BJ (cell line): Measurements from ENCODE around the genes CAPZB, MICOS10 and DDOST.

DNA sequence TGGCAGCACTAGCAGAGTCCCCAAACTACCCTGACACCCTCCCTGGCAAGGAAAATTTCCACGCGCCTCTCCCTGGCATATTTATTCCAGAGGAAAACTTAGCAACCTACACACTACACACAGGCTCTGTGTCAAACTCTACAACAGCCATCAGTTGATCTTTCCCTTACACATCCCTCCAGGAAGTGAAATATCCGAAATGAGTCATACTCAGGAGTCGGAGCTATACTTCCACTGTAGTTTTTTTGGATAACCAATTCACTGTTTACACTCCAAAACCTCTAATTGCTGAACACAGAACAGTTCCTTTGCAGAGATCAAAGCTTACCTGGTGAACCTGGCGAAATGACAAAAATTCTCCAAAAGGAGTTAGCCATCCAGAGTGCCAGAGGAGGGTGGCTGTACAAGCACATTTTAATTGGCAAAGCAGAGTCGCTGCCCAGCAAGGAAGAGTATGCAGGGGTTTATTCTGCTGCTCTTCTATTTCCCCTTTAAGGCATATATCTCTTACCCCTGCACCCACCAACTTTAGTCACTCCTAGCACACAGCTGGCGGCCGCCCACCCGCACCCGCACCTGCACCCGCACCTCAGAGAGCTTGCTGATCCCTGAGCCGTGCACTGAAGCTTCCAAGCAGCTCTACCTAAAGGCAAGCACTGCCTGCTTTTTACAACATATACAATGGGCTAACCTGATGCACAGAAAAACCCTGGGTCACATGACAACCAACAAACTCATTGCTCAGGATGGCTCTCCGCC, 55.0 kb downstream of the CAPZB start:
- CAGE, long polyA plus RNA, result no peak
- RRBS, result no CpG with 5 or more reads among the region's 13 CpGs

- CAGE, long polyA plus RNA, result no peak
- RRBS, result no CpG with 5 or more reads among the region's 12 CpGs
These were observed 52.0 kb downstream of the CAPZB start for GRCh38 chr1:19433083-19433972.

DNA sequence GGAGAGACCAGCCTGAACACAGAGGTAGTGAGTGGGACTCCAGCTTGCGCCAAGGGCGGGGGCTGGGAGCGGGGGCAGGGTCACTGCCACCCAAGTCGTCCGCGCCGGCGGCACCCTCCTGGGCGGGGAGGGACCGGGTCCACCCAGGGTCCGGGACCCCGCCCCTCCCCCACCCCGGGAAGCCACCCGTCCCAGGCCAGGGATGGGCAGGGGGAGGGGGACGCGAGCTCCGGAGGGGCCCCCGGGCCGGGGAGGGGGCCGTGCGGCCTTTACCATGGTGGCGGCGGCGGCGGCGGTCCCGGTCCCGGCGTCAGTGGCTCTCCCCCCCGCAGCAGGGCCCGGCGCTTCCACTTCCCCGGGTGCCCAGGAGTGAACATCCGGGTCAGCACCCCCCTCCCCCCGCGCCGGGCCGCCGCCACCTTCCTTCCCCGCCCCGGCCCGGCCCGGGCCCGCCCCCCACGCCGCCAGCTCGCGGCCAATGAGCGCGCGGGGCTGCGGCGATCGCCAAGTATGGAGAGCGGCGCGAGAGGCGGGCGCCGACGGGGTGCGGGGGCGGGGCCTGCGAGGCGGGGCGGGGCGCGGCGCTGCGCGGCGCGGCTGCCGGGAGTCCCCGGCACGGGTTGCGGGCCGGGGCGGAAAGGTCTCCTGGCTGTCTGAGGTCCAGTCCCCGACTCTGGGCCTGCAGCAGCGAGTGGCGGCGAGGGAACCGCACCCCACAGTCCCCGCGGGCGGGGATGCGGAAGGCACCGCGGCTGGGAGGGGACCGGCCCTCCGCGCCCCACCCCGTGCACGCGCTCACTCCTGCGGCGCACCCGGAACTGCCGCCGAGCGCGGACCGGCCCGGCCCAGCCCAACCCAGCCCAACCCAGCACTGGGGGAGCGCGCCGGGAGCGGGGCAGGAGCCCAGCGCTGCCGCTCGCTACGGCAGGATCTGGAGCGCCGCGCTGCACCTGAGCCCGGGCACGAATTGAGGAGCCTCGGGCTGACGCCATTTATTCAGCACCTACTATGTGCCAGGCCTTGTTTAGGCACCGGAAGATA, at the start of gene CAPZB:
CAPZB (minus strand) TSS at position 377 of the 1,041 bp plus-strand sequence.
- CAGE, long polyA plus RNA, result start-site peak on the minus strand centred at position 340 of the sequence, 71 bp wide, 1,333 and 929 reads in 2 replicates
- RRBS, result 1% methylated on average over 39 of the region's 121 CpGs

DNA sequence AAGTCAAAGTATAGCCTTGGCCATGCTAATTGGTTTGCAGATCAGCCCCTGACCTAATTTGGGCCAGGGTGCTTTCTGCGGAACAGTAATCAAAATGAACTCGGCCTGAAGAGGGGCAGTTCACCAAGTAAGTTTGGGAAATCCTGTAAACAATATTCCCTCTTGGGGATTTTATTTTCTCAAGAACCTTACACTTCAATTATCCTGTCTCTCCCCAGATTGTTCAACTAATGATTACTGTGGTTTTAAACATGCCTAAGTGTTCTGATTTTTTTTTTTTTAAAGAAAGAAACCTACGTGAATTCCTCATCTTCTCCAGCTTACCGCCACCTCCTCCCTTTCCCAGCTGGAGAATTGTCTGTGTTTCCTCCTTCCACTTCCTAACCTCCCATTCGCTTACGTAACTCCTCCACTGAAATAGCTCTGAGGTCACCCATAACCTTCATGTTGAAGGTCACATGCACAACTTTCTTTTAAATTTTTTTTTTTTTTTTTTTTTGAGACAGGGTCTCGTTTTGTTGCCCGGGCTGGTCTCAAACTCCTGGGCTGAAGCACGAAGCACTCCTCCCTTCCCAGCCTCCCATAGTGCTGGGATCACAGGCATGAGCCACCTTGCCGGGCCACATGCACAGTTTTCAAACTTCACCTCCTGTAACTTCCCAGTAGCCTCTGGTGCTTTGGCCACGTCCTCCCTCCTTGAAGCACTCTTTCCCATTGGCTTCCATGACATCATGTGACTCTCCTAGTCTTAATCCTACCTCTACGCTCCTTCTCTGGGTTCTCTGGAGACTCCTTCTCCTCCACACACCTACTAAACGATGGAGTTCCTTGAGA, 9.7 kb upstream of the CAPZB start:
- CAGE, long polyA plus RNA, result no peak
- RRBS, result 100% methylated on average over 2 of the region's 13 CpGs

DNA sequence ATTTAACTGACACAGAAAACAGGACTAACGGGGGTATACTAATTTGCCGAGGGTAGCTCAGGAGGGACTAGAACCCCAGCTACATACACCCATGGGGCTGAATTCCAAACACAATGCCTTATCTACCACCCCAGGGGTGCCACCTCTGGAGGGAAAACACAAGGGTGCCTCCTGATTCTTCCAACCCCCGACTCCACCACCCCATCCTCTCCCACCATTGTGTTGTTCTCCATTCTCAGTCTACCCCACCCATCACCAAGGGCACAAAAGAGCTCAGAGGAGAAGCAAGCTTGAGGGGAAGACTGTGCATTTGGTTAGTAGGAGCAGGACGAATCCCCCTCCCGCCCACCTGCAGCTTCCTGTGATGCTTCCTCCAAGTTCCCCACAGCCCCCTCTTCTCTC, 22.0 kb upstream of the CAPZB start:
- CAGE, long polyA plus RNA, result no peak
- RRBS, result no CpG with 5 or more reads among the region's 5 CpGs

GRCh38 chr1:19596123-19597196, at the start of gene MICOS10:
MICOS10 (plus strand) TSS chr1:19596979.
- CAGE, long polyA plus RNA, result start-site peak on the plus strand at chr1:19596989-19597041, 839 and 246 reads in 2 replicates
- RRBS, result 1% methylated on average over 14 of the region's 45 CpGs

GRCh38 chr1:19658837-19659307, 5.8 kb upstream of the HTR6 start:
- CAGE, long polyA plus RNA, result no peak
- RRBS, result no CpG with 5 or more reads among the region's 9 CpGs

DNA sequence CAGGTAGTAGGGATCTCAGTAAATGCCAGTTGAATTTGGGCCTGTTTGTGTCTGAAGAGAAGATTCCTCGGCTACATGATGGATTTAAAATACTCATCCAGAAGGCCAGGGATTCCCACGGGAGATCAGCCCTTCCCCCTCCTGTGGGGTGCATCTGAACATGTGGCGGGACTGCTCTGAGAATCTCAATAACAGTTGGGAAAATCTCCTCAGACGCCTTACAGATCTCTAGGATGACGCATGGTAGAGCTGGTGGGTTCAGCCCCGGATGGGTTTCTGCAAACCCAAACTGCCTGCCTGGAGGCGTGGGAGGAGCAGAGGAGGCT, 62.1 kb downstream of the HTR6 start:
- CAGE, long polyA plus RNA, result no peak
- RRBS, result no CpG with 5 or more reads among the region's 7 CpGs

DNA sequence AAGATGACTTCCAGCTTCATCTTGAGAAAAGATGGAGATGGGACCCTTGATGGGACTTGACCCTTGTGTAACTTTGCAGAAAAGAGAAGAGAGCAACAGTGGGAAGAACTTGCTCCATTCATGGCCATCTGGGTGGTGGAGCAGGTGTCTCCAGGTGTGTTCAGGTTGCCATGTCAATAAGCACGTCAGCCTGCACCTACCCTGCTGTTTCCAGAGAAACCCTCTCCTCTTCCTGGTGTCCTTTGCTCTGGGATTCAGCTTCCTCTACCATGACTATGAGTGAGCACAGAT, 21.8 kb upstream of the OTUD3 start:
- CAGE, long polyA plus RNA, result no peak
- RRBS, result no CpG with 5 or more reads among the region's 1 CpG

DNA sequence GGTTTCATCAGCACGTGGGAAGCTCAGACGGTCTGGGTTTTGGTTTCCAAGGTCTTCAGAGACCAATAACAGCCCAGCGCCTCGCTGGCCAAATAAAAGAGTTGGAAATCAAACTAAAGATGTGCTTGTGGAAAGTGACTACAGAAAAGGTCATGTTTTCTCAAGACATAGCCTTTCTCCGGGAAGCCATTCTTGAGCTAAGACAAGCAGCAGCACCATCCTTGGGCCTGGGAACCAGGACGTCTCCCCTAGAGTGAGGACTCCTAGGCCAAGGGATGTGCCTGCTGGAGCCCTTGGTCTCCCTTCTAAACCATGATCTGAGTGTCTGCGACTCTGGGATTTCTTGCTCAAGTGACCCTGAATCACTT, 11.3 kb downstream of the PLA2G2A start:
- CAGE, long polyA plus RNA, result no peak
- RRBS, result no CpG with 5 or more reads among the region's 7 CpGs

GRCh38 chr1:19980260-19980840, 932 bp upstream of the PLA2G2A start:
- CAGE, long polyA plus RNA, result no peak
- RRBS, result no CpG with 5 or more reads among the region's 4 CpGs

DNA sequence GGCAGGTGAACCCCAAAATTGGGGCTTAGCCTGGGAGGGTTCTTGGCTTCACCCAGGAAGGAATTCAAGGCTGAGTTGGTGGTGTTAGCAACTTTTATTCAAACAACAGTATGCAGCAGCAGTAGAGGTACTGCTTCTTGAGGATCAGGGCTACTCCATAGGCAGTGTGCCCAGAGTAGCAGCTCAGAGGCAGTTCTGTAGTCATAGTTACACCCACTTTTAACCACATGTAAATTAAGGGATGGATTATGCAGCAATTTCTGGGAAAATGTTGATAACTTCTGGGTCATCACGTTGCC, 28.8 kb upstream of the PLA2G2A start:
- CAGE, long polyA plus RNA, result no peak
- RRBS, result no CpG with 5 or more reads among the region's 1 CpG

GRCh38 chr1:20027894-20029141, 41.7 kb upstream of the PLA2G5 start:
- CAGE, long polyA plus RNA, result no peak
- RRBS, result no CpG with 5 or more reads among the region's 15 CpGs

GRCh38 chr1:20080977-20081393, 11.0 kb downstream of the PLA2G5 start:
- CAGE, long polyA plus RNA, result no peak
- RRBS, result no CpG with 5 or more reads among the region's 14 CpGs

DNA sequence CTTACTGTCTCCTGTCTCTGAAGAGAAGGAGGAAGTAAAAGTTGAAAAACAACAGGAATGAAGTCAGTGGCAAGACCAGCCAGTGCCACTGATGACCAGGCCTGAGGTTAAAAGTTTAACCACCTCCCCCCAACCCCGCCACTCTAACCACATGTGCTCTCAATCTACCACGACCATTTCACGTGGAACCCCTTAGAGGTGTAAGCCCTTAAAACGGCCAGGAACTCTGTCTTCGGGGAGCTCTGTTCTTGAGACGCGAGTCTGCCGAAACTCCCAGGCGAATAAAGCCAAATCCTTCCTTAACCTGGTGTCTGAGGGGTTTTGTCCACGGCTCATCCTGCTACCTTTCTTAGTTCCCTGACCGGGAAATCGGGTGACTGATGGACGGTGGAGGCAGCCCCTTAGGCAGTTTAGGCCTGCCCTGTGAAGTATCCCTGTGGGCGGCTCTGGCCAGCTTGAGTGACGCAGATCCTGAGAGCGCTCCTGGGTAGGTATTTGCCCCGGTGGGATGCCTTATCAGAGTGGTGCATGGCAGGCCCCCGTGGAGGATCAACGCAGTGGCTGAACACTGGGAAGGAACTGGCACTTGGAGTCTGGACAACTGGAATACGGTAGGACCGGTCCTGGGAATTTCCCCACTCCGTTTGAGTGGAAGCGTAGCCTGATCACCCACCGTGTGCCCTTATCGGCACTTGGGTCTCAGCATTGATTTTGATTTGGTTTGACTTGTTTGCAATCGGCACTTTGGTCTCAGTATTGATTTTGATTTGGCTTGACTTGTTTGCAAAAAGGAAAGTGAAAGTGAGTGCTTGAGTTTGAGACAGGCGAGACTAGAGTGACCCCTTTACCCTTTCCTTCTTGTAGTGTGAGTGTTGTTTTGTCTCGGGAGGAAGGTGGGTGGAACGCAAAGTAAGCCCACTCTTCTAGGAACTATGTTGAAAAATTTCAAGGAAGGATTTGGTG, 15.1 kb downstream of the PLA2G2F start:
- CAGE, long polyA plus RNA, result no peak
- RRBS, result no CpG with 5 or more reads among the region's 29 CpGs

GRCh38 chr1:20302010-20302448, 11.4 kb downstream of the VWA5B1 start:
- CAGE, long polyA plus RNA, result no peak
- RRBS, result no CpG with 5 or more reads among the region's 3 CpGs

DNA sequence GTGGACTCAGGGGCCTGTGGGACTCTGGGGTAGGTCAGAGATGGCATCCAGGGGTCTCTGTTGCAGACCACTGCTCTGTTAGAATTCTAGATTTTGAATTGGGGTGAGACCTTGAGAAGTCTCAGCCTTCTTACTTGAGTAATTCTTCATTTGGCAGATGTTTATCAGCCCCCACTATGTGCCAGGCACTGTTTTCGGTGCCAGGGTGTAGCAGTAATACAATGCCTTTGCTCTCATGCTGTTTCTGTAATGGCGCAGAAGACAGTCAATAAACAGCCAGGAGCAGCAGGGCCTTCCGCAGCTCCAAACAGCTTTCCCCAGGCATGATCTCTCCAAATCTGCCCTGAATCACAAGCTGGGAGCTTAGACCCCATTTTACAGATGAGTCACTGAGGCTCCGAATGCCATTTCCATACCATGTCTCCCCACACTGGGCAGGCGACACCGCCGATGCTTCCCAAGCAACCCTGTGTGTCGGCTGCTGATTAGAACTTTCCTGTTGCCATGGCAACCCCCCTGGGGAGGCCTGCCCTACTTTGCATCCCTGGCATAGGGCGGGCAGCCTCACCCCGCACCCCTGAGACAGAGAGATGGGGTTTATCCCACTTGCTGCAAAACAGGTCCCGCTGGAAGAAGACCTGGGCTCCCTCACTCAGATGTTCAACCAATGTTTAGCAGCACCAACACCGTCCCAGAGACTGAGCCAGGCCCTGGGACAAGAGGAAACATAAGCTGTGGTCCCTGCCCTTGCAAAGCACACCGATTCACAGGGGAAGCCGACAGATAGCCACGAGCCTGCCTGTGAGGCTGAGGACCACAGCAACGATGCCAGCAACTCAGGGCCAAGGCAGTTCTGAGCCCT, 81.7 kb downstream of the CAMK2N1 start:
- CAGE, long polyA plus RNA, result no peak
- RRBS, result no CpG with 5 or more reads among the region's 16 CpGs

DNA sequence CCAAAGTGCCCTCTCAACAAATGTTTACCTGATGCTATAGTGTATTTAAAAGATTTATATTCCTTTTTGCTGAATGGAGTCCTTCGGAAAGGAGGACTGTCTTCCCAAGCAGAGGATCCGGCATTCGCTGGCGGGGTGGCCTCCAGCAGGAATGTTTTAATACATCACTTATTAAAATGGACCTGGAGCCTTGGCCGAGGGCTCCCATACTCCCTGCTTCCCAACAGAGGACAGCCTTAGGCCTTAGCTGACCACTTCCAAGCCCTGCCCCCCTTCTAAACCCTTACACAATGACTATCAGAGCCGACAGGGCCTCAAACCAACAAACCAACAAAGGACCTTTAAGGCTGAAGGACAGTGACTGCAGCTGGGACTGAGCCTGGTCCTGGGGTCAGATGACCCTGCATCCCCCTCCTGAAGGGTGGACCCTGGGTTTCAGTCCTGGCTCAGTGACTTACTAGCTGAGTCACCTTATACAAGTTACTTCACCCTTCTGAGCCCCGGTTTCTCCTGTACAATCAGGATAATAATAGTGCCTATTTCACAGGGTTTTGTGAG, 5.7 kb downstream of the CAMK2N1 start:
- CAGE, long polyA plus RNA, result no peak
- RRBS, result 90% methylated on average over 2 of the region's 7 CpGs

GRCh38 chr1:20639717-20640236, 6.5 kb downstream of the PINK1 start:
- CAGE, long polyA plus RNA, result no peak
- RRBS, result no CpG with 5 or more reads among the region's 6 CpGs

DNA sequence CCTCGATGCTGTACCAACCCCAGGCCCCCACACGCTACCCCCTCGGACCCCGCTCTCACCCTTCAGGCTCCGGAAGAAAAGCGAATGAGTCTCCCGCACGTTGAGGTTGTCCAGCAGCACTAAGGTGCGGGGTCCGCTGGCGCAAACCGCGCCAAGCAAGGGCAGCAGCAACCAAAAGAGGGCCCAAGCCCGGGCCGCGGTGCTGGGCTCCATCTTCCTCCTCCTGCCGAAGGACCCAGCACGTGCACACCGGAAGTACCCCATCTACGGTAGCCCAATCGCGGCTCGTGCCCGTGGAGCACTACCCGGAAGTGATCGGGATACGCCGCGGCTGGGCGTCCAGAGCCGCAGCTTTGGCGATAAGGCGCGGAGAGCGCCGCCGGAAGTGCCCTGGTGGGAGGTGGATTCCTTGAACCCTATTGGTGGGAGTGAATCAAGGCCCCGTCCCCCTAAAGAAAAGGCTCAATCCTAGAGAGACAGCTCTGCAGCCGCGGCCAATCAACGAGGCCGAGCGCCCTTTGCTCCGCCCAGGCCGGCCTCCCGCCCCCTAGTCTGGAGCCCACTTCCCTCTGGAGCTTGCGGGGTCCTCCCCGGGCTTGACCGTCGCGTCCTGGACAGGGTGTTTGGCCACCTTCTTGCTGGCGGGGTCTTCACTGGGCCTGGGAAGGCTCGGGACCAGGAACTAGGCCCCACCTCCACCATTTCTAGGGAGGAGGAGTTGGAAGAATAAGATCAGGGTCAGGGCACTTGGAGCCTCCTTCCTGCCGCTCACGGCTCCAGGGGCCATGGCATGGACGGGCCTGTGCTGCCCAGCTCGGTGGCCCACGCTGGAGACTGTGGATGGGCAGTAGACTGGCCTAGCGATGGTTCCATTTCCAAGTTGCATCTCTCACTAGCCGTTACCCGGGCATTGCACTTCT, at the start of gene DDOST:
DDOST (minus strand) TSS at position 232 of the 920 bp plus-strand sequence.
- CAGE, long polyA plus RNA, result start-site peak on the minus strand centred at position 279 of the sequence, 111 bp wide, 1,020 and 562 reads in 2 replicates
- RRBS, result under 1% methylated on average over 34 of the region's 61 CpGs